BJ (cell line): ENCODE results near the genes ANKFY1 and MYBBP1A.

DNA sequence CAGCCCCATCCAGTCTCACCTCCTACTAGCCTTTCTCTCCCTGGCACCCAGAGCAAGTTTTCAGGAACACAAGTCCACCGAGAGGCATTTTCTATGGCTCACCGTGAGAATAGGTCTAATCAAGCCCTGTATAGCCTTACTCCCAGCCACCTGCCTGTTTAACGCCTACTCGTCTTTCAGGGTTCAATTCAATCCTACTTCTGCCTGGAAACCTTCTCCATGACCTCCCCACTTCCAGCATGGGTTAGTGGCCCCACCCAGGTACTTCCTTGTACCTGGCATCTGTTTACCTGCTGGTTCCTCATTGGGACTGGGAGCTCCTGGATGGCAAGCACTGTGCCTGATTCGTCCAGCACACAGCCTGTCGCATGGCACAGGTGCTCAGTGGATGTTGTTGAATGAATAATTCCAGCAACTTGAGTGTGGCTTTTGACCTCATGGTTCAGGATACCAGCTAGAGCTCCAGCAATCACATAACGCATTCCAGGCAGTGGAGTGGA, 1.1 kb upstream of the CAMKK1 start:
- CAGE, long polyA plus RNA: no peak
- RRBS: no CpG with 5 or more reads among the region's 7 CpGs

GRCh38 chr17:3894504-3895479, 1.9 kb upstream of the CAMKK1 start:
- CAGE, long polyA plus RNA: no peak
- RRBS: 91% methylated on average over 2 of the region's 10 CpGs

DNA sequence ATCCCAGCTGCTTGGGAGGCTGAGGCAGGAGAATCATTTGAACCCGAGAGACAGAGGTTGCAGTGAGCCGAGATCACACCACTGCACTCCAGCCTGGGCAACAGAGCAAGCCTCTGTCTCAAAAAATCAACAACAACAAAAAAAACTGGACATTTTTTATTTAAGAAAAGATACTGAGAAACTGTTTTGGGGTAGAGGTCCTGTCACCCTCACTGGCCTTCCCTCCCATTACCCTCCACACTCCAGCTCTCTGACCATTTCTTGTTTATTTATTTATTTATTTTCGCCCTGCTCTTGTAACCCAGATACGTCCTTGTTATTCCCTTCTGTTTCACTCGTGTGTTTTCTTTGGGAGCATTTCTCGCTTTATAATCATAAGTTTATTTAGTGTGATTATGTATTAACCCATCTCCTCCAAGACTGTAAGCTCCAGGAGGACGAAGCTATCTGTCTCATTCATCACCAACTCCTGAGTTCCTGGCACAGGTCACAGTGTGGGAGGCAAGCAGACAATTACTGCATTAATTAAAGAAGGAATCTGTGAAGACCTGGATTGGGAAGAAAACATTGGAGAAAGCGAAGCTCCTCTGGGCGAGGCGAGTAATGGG, 7.6 kb upstream of the CAMKK1 start:
- CAGE, long polyA plus RNA: no peak
- RRBS: no CpG with 5 or more reads among the region's 10 CpGs

DNA sequence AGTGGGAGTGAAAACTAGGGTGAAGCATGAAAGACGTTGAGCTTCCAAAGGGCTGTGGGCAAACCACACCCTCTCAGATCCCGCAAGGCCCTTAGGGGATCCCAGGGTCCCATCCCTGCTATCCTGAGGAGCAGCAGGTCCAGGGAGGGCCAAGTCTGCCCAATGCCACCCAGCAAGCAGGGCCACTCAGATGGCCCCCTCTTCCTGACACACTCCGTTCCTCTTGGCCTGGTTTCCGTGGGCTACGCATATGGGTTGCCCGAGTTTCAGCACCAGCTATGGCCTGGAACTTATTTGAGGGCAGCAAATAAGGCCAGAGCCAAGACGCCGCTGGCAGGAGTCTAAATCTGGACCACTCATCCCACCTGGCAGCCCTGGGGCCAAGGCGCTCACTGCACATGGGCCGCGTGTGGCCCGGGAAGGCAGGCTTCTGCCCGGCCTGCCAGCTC, 4.2 kb downstream of the ATP2A3 start:
- CAGE, long polyA plus RNA: no peak
- RRBS: no CpG with 5 or more reads among the region's 13 CpGs

DNA sequence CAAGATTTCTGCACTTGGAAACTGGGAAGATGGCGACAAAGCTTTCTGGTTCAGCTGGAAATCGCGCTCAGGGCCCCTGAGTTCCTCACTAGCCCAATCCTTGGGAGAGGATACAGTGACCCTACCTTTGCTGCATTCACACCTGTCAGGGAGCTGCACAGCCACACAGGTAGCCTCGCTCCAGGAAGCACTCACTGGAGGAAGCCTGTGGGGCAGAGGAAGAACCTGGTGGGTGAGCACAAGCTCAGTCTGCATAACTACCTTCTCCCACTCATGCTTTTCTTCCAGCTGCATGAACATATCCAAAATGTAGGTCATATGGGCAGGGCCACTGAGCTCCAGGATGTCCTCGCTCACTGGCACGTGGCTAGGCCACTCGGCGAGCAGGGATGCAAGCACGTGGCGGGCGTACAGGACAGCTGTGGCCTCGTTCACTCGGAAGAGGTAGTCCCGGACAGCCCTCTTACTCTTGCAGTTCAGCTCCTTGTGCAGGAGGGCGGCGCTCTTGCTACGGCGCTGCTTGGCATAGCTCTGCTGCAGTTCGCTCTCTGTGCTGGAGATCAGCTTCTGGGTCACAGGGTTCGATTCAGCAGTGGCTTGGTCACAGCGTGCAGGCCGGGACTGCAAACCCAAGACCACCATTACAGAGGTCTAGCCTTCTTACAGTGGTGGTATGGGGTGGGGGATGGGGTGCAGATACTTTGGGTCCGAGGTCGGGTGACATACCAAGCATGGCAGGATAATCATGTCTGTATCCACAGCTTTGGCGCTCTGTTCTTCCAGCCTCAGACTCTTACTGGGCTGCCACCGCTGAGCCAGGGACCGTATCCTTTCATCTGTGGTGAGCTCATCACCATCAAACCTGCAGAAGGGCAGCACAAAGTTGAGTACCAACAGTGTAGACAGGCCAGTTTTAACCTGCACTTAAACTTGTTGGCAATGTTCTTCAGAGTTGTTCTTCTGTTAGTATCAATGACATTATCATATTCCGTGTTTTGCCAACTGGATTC, 53.2 kb upstream of the ATP2A3 start:
- CAGE, long polyA plus RNA: no peak
- RRBS: no CpG with 5 or more reads among the region's 28 CpGs

- CAGE, long polyA plus RNA: no peak
- RRBS: no CpG with 5 or more reads among the region's 19 CpGs
Measured at GRCh38 chr17:4019491-4020091, 55.4 kb upstream of the ATP2A3 start.

GRCh38 chr17:4053876-4054526, 88.8 kb downstream of the ZZEF1 start:
- CAGE, long polyA plus RNA: no peak
- RRBS: no CpG with 5 or more reads among the region's 8 CpGs

GRCh38 chr17:4058811-4059282, 84.0 kb downstream of the ZZEF1 start:
- CAGE, long polyA plus RNA: no peak
- RRBS: no CpG with 5 or more reads among the region's 3 CpGs

GRCh38 chr17:4134350-4135290, 8.2 kb downstream of the ZZEF1 start:
- CAGE, long polyA plus RNA: no peak
- RRBS: no CpG with 5 or more reads among the region's 11 CpGs

- CAGE, long polyA plus RNA: no peak
- RRBS: no CpG with 5 or more reads among the region's 11 CpGs
Measured at GRCh38 chr17:4186429-4187039, 43.5 kb downstream of the CYB5D2 start.

DNA sequence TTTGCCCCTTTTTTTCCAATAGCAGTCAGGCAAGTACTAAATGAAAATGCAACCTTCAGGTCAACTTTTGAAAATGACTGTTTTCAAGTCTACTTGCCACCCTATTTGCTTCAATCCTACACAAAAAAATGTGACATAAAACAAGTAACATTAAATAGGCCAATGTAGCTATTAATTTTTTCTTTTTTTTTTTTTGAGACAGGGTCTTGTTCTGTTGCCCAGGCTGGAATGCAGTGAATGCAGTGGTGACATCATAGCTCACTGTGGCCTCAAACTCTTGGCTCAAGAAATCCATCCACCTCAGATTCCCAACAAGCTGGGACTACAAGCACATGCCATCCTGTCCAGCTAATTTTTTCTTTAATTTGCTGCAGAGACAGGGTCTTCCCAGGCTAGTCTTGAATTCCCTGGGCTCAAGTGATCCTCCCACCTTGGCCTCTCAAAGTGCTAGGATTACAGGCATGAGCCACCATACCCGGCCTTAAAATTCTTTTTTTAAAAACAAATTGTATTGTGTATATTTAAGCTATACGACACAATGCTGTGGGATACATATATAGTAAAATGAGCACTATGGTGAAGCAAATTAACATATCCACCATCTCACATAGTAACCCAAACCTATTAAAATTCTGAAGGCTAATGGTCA, 29.3 kb downstream of the ANKFY1 start:
- CAGE, long polyA plus RNA: no peak
- RRBS: no CpG with 5 or more reads among the region's 2 CpGs

- CAGE, long polyA plus RNA: start-site peak on the minus strand at chr17:4263954-4263963, 149 and 228 reads in 2 replicates
- RRBS: 1% methylated on average over 39 of the region's 91 CpGs
Measured at GRCh38 chr17:4263151-4264407, at the start of gene ANKFY1. Gene ANKFY1, minus strand, starts transcription at chr17:4263979.

DNA sequence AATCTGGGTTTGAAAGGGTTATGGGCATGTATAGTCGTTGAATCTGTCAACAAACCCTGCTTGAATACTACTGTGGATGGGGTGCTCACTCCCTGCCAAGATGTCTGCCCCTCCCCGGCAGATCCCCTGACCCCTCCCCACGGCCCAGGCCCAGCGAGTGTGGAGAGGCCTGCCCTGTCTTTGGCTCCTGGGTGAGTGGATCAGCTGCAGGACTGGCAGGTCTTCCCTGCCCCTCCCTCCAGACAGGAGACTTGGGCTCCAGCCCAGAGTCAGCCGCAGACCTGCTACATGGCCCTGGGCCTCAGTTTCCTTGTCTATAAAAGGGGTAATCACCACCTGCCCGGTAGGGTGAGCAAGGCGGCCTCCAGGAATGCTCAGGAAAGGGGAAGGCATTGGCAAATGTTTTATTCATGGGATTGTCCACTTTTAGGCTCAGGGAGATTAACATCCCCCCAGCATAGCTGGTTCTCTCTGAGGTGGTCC, 18.6 kb upstream of the SPNS2 start:
- CAGE, long polyA plus RNA: no peak
- RRBS: no CpG with 5 or more reads among the region's 7 CpGs

DNA sequence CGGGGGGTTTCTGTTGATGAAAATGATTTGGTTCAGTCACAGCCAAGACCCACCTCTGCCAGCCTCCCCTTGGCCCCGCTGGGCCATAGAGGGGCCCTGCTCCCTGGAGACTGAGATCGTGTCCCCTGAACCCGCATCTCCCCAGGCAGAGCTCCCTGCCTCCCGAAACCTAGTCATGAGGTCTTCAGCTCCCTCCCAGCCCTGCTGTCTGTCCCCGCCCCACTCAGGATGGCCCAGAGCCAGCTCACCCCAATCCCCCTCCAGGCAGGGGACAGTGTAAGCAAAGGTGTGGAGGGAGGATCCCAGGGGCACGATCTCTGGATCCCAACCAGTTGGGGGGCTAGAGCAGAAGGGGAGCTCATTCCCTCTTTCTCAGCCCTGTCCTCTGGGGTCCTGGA, 16.1 kb upstream of the SPNS2 start:
- CAGE, long polyA plus RNA: no peak
- RRBS: no CpG with 5 or more reads among the region's 7 CpGs

GRCh38 chr17:4504808-4505867, 6.5 kb downstream of the SPNS2 start:
- CAGE, long polyA plus RNA: no peak
- RRBS: 59% methylated on average over 3 of the region's 18 CpGs

- CAGE, long polyA plus RNA: no peak
- RRBS: no CpG with 5 or more reads among the region's 14 CpGs
Measured at GRCh38 chr17:4522436-4523022, 23.8 kb downstream of the SPNS2 start.

DNA sequence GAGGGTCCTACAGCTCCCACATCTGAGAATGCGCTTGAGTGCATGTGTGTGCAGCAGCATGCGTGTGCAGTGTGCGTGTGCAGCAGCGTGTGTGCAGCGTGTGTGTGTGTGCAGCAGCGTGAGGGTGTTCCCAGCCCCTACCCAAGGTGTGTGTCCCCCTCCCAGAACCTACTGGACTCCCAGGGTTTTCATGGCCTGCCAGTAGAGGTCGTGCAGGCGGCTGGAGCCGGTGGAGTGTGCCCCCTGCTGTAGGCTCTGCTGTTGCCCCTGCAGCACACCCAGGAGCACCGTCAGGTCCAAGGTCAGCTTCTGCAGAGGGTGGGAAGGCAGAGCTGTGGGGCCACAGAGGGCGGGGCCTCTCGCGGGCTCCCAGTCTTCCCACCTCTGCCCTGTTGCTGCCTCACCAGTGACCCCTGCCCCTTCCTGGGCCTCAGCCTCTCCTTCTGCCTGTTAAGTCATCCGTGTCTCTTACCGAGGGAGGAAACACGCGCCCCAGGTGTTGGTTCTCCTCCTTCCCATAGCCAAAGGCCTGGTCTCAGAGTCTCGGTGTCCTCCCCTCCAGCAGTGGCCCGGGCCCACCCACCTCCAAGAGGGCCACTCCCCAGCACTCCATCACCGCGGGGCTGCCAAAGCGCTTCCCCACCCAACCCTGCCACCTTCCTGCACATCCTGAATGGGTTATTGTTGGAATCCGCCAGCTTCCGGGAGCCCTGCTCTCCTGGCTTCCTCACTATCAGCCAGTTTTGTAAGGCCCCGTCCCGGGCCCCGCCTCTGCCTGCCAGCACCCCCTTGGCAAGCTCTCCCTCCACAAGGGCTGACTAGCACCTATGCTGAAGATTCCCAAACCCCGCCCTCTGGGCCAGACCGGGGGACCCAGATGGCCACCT, 14.8 kb downstream of the MYBBP1A start:
- CAGE, long polyA plus RNA: no peak
- RRBS: 89% methylated on average over 6 of the region's 29 CpGs

DNA sequence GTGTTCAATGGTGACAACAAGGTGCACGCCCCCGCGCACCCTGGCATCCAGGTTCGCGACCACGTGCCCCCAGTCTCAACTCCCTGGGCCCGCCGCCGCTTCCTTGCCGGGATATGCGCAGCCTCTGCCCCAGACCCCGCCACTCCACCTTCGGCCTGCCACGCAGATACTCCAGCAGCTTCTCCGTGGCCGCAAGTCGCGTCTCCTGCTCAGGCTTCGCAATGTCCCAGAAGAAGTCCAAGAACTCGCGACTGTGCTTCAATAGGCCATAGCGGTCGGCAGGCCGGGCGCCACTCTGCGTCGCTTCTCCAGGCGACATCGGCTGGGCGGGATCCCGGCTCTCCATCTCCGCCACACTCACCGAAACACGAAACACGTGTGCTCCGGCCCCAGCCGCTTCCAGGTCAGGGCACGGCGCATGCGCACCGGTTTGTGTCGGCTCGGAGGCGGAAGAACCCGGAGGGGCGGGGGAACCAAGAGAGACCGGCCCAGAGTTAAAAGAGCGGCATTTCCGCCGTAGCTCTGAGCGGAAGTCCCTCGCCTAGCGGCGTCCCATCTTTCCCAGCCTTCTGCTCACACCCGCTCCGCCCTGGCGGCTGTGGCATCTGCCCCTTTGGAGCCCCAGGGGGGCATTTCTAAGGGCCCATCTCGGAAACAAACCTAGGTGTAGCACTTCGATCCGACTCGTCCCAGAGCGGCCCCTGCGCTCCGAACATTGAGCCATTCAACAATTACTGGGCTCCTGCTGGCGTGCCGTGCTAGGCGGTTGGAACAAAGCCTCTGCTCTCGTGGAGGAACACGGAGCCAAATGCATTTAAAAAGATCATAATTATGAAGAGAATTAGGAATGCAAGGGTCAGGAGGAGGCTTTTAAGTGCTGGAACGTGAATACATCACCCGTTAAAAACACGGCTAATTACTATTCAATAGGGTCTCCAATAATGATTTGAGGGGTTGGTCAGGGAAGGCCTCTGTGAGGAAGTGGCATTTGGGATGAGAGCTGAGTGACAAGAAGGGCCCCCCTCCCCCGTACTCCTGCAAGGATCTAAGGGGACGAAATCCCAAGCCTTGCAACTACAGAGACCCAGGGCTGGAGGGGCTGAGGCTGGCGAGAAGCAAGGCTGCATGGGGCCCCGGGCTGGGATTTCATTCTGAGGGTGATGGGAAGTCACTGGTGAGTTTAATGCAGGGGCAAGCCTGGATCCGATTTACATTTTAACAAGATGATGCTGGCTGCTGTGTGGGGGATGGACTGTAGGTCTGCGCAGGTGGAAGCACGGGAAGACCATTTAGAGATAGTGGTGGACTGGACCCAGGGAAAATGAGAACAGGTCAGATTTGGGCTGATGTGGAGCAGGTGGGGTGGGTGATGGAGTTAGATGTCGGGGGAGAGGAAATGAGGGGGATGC, at the start of gene MYBBP1A:
TSS of gene MYBBP1A (minus strand) at position 406 of the 1,409 bp plus-strand sequence.
- CAGE, long polyA plus RNA: start-site peak on the minus strand centred at position 370 of the sequence, 17 bp wide, 193 and 90 reads in 2 replicates
- RRBS: 2% methylated on average over 14 of the region's 80 CpGs

DNA sequence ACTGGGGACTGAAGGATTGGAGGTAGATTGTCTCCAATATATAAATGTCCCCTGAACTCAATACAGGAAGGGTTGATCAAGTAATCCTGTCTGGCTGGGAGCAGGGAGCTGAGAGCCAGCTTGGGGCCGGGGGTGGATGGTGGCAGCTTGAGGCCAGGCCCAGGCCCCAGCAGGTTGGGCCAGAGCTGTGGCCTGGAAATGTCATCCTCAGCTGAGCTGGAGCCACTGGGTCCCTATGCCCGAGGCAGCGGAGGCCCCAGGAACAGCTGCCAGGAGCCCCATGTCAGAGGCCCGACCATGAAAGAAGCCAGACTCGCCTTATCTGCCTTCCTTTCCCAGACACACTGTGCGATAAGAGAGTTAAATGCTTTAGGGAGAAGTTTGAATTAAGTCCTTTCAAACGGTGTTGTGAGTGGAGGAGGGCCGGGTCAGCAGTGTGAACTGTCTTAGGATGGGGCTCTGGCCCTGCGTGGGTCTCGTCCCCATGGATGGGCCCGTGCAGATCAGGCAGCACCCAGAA, 3.5 kb downstream of the SMTNL2 start:
- CAGE, long polyA plus RNA: no peak
- RRBS: no CpG with 5 or more reads among the region's 11 CpGs

- CAGE, long polyA plus RNA: no peak
- RRBS: 9% methylated on average over 3 of the region's 20 CpGs
Measured at GRCh38 chr17:4638709-4639369, 2.6 kb downstream of the ALOX15 start.